ENCODE measurements around the genes IRGQ and ZNF224.

GRCh38 chr19:43590130-43590653 lies 5.7 kb downstream of the IRGQ start:
- PRO-cap = no peak
- RAMPAGE, long total RNA = start-site peak on the minus strand at chr19:43590415-43590602, 22 reads

DNA sequence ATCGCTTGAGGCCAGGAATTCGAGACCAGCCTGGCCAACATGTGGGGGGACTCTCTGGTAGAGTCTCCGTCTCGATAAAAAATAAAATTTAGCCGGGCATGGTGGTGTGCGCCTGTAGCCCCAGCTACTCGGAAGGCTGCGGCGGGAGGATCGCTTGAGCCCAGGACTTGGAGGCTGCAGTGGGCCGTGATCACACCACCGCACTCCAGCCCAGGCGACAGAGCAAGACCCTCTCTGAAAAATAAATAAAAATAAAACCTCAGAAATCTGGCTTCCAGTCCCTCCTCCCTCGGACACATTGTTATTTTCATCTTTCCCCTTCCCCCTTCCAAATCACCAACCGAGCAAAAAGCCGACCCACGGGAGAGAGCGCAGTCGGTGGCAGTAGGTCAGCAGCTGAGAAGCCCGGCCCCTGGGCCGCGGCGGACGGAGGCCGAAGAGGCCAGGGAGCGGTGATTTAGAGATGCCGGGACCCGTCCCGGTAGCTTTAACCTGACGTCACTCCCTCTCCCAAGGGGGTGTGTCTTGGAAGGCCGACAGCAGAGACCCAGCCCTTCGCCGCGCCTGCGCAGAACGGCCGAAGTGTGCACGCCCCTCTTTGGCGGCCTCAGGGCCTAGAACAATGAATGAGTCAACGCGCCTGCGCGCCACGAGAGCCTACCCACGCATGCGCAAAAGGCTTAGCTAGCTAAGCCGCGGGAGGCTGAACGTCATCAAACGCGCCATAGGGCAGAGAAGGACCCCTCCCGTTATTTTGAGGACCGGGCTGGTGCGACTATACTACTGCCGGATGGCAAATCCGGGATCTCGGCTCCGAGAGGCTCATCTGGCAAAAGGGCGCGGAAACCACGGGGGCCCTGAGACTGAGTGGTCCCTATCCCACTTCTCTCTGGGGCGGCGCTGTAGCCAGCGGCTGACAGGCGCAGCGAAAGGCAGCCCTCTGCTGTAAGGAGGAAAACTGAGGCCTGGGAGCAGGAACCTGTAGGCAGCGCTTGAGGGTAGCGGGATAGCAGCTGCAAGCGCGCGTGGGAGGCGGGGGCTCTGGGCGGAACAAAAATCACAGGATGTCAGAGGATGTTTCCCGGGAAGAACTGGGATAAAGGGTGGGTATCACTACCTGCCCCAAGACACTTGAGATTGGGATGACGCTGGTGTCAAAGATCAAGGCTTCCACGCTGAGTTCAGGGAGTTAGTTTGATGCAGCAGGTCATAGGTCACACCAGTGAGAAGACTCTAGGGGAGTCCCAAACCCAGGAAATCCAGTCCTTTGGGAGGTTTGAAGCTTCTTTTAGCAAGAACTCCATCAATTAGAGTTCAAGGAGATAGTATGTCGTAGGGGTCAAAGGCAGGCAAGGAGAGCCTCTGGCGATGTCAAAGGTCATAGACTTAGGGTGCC lies at the start of gene IRGQ:
IRGQ (minus strand) TSS at position 494 of the 1,396 bp plus-strand sequence.
- PRO-cap = bidirectional peak, plus-strand start at position 783 of the sequence, minus-strand start at position 414 of the sequence; unidirectional peak, plus-strand start at position 955 of the sequence
- RAMPAGE, long total RNA = start-site peak on the minus strand centred at position 404 of the sequence, 90 bp wide, 17 reads; start-site peak on the plus strand centred at position 977 of the sequence, 18 bp wide, 59 reads

GRCh38 chr19:43656357-43656903 lies 13.5 kb downstream of the PLAUR start:
- PRO-cap = no peak
- RAMPAGE, long total RNA = no peak

DNA sequence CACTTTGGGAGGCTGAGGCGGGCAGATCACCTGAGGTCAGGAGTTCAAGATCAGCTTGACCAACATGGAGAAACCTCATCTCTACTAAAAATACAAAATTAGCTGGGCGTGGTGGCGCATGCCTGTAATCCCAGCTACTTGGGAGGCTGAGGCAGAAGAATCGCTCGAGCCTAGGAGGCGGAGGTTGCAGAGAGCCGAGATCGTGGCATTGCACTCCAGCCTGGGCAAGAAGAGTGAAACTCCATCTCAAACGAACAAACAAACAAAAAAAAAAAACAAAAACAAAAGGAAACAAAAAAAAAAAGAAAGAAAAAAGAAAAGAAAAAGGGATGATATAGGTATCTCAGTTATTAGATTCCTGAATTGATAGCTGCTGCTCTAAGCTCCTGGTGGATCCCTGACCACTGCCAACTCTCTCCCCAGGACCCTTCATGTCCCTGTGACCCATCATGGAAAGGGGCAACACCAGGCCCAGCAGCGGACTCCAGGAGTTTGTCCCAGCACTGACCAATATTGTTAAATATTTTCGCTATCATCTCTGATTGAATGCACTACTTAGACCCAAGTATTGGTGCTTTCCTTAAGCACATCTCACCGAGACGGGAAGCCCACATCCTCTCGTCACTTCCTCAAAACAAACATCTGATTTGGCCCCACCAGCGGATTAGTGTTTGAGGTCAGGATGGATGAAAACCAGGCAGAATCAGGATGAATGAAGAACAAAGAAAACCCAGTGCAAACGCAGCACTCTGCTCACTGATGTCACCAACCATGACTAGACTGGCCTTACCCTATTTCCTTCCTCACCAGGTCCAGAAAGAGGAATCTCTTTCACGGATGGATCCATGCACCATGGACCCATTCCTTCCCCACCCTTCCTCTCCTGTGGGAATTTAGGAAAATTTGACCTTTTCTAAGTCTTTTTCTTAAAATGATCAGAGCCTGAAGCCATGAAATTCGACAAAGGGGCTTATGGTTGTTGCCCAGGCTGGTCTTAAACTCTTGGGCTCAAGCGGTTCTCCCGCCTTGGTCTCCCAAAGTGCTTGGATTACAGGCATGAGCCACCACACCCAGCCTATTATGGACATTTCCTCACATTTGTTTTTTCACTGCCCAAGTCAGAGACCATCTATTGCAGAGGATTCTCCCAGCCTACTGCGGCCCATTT lies 6.1 kb downstream of the PLAUR start:
- PRO-cap = no peak
- RAMPAGE, long total RNA = no peak

GRCh38 chr19:43756175-43756508 lies 1.4 kb upstream of the SMG9 start:
- PRO-cap = no peak
- RAMPAGE, long total RNA = no peak

GRCh38 chr19:43764680-43765890 lies 10.3 kb upstream of the SMG9 start:
- PRO-cap = no peak
- RAMPAGE, long total RNA = no peak

- PRO-cap = no peak
- RAMPAGE, long total RNA = no peak
Measured at GRCh38 chr19:43866492-43867054, 17.2 kb downstream of the ZNF404 start.

GRCh38 chr19:44094055-44094781 lies at the start of gene ZNF224:
ZNF224 (plus strand) TSS chr19:44094361.
- PRO-cap = bidirectional peak, plus-strand start at chr19:44094361, minus-strand start at chr19:44094263
- RAMPAGE, long total RNA = start-site peak on the plus strand at chr19:44094396-44094410, 18 reads

DNA sequence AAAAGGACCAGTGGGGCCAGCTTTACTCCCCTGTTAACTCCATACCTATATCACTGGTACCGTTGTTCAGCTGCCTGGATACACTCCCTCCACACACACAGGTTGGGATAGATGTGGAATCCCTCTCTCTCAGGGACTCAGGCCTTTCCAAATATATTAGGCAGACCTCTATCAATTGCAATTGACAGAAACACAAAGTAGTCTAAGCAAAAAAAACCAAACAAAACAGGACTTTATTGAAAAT lies 13.3 kb upstream of the CEACAM19 start:
- PRO-cap = no peak
- RAMPAGE, long total RNA = no peak

DNA sequence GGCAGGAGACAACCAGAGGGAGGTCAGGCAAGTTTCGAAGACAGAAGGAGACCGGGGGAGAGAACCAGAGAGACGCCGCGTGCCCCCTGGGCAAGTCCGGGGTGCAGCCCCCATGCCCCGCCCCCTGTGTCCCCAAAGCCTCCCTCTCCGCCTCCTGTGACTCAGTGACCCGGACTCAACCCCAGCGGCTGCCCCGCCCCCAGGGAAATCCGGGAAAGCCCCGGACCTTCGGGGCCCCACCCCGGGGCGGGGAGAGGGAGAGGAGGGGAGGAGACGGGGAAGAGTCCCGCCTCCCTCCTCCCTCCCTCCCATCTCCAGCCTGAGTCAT lies 1.2 kb upstream of the BCL3 start:
- PRO-cap = bidirectional peak, plus-strand start at position 43 of the sequence, minus-strand start at position 77 of the sequence; bidirectional peak, plus-strand start outside the sequence, minus-strand start at position 230 of the sequence
- RAMPAGE, long total RNA = no peak

- PRO-cap = bidirectional peak, plus-strand start at chr19:44753580, minus-strand start at chr19:44753425; bidirectional peak, plus-strand start at chr19:44753710, minus-strand start at chr19:44753637
- RAMPAGE, long total RNA = no peak
Measured at GRCh38 chr19:44753106-44753803, 4.7 kb downstream of the BCL3 start.

DNA sequence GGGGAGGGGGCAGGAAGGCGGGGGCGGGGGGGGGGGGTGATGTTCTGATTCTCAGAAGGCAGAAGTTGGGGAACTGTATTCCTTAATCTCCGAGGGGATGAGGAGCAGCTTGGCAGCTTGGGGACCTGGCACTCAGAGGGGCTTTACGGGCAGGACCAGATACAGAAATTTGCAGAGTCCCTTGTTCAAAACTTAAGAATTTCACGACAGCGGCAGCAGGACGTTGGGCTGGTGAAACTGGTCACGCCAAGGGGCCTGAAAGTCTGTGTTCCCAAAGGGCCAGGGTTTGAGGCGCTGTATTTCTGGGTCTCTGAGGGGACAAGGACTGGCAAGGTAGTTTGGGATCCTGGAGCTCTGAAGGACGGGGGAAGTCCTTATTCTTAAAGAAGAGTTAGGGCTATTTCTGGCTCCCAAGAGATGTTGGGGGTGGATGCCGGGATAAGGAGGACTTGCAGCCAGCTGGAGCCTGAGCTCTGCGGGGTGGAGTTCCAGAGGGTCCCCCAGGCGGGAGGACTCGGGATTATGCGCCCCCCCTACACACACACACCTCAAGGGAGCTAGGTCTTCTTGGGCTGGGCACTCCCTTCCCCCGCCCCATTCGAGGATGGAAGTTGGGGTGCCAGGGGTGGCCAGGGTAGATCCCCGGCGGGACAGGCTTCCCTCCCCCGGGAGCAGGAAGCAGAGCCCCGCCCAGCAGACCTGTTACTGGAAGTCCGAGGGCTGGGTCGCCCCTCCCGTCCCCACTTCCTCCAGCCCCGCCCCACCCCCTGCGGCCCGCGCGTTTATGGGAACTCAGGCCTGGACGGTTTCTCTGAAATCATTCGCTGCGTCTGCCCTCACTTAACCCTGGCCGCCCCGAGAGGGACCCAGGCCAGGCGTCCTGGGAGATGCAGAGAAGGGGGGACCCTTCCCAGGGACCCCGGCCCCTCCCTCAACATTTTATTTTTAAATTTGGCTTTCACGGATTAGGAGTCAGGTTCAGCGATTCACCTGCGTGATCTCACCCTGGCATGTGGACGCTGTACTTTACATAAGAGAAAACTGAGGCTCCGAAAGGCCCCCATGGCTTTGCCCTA lies 5.6 kb downstream of the BCL3 start:
- PRO-cap = bidirectional peak, plus-strand start at position 469 of the sequence, minus-strand start at position 356 of the sequence; bidirectional peak, plus-strand start at position 772 of the sequence, minus-strand start at position 685 of the sequence
- RAMPAGE, long total RNA = start-site peak on the plus strand centred at position 1,036 of the sequence, 60 bp wide, 5 reads

DNA sequence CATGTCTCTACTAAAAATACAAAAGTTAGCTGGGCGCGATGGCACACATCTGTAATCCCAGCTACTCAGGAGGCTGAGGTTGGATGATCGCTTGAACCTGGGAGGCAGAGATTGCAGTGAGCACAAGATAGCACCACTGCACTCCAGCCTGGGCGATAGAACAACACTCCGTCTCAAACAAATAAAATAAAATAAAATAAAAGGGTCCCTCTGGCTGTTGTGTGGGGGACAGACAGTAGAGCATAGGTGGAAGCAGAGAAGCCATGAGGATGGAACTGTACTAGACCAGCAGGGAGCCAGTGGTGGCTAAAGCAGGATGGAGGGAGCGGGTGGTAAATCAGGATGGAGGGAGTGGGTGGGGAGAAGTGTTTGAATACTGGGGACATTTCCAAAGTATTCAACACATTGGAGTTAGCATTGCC lies 7.2 kb downstream of the BCL3 start:
- PRO-cap = no peak
- RAMPAGE, long total RNA = no peak

GRCh38 chr19:44756166-44756442 lies 7.6 kb downstream of the BCL3 start:
- PRO-cap = no peak
- RAMPAGE, long total RNA = no peak

DNA sequence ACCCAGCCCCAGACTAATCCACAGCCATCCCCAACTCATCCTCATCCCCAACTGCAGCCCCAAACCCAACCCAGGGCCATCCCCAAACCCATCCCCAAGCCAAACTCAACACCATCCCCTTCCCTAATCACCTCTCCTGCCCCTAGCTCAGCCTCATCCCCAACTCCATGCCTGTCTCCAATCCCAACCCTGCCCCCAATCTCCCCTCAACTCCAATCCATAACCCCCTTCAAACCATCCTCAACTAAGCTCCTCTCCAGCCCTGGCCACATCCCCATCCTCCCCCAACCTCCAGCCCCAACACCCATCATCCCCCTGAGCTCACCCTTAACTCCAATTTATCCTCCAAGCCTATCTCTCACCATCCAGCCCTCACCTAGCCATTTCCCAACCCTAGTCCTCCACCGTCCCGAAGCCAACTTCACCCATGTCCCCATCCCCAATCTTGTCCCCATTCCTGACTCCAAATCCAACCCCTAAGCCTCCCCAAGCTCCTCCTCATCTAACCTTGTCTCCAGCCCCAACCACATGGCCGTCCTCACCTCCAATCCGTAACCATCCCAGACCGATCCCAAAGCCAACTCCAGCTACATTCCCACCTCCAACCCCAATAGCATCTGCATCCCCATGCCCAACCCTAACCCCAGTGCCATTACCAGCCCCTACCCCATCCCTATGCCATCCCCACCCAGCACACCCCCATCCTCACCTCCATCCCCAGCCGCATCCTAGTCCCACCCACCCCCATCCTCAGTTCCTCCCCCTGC lies 11.2 kb downstream of the BCAM start:
- PRO-cap = no peak
- RAMPAGE, long total RNA = no peak

- PRO-cap = no peak
- RAMPAGE, long total RNA = start-site peak on the plus strand at chr19:44878243-44878375, 37 reads; start-site peak on the plus strand at chr19:44878448-44878494, 27 reads
Measured at GRCh38 chr19:44878135-44878963, 12.7 kb upstream of the TOMM40 start.

DNA sequence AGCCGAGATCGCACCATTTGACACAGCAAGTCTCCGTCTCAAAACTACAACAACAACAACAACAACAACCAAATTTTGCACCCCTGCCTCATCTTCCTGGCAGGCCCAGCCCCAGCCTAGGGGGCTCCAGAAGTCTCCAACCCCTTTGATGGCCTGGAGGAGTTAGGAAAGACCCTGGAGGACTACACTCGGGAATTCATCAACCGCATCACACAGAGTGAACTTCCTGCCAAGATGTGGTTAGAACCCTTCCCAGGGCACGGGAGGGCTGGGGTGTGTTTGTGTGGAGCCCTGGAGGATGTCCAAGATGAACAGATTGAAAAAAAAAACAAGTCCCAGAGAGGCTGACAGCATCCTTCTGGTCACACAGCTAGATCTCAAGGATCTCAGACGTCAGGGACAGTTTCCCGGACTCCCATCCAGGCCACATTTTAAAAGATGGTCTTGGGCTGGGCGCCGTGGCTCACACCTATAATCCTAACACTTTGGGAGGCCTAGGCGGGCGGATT lies 13.3 kb downstream of the APOC1 start:
- PRO-cap = no peak
- RAMPAGE, long total RNA = no peak

- PRO-cap = no peak
- RAMPAGE, long total RNA = no peak
Measured at GRCh38 chr19:44948227-44948790, 2.5 kb downstream of the APOC2 start.

DNA sequence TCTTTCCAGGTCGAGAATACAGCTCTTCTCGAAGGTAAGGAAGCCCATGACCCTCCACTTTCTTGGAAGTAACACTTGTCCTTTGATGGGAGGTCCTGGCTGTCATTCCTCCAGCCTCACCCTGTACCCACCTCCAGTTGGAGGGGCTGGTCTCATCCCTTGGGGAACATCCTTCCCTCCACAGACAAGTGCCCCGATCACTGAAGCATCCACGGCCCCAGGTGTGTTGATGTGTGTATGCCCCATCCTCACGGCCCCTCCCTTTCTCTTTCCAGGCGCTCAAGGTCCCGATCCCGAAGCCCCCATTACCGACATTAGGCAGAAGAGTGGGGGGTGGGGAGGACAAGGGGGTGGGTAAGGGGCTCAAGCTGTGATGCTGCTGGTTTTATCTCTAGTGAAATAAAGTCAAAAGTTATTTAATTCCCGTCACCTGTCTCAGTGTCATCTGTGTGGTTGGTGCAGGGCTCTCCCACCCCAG lies 5.7 kb downstream of the ZNF296 start:
- PRO-cap = no peak
- RAMPAGE, long total RNA = no peak

GRCh38 chr19:45075086-45075482 lies 1.2 kb downstream of the ZNF296 start:
- PRO-cap = bidirectional peak, plus-strand start at chr19:45075711, minus-strand start at chr19:45075392
- RAMPAGE, long total RNA = no peak